Pericardium (tissue), 1 donor: Measurements from ENCODE around the gene RNF220.

DNA sequence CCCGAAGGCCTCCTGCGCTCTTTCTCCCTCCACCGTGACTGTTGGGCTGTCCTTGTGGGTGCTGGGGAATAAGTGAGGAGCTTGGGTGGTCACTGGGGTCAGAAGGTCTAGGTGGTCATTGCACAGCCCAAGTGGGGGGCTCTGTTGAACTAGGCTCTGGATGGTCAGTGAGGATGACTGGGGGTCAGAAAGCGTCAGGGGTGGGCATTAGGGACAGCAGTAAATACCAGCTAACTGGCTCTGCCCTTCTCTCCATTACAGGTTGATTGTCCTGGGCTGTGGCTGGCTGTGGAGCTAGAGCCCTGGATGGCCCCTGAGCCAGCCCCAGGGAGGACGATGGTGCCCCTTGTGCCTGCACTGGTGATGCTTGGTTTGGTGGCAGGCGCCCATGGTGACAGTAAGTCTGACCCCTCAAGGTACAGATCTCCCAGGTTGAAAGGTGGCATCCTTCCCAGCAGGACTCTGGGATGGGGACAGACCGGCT, 14.1 kb downstream of the PTPRF start:
- RRBS, result no CpG with 5 or more reads among the region's 7 CpGs

DNA sequence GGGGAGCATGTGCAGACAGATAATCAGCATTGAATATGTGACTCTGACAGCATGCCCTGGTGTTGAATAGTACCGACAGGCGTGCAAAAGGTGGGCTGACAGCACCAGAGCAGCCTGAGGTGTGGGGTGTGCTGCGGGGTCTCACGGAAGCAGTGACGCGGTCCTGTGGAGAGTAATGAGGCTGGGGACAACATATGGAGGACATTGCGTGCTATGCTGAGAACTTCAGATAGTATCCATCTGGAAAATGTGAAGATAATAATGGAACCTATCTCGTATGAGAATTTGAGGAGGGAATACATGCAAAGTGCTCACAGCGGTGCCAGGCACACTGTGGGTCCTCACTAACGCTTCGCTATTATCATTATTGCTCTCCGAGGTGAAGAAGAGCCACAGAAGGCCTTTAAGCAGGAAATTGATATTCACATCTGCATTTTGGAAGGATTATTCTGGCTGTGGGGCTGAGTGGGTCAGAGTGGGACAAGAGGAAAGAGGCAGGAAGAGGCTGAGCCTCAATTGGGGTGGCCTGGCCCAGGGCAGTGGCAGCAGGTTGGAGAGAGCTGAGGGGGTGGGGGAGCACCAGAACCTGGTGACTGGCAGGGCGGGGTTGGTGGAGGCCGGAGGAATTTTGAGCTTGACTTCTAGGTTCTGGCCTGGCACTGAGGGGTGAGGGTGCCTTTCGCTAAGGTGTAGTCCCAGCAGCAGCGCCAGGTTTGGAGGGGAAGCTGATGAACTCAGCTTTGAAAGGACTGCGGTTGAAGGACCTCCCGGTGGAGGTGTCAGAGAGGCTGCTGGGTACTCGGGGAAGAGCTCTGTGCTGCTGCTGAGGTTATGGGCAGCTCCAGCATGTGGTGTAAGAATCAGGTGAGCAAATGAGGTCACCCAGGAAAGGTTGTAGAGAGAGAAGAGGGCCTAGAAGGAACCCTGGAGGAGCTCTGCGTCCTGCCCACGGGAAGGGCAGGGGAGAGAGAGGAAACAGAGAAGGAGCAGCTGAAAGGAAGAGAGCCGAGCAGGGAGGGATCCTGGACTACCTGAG, 33.7 kb upstream of the KDM4A start:
- RRBS, result no CpG with 5 or more reads among the region's 22 CpGs

- RRBS, result no CpG with 5 or more reads among the region's 35 CpGs
Measured at GRCh38 chr1:43621846-43623053, 27.7 kb upstream of the KDM4A start.

- RRBS, result no CpG with 5 or more reads among the region's 6 CpGs
Measured at GRCh38 chr1:43821711-43822491, 111.7 kb upstream of the ARTN start.

GRCh38 chr1:43975090-43975711, 441 bp downstream of the ATP6V0B start:
- RRBS, result 1% methylated on average over 17 of the region's 50 CpGs

- RRBS, result 3% methylated on average over 3 of the region's 15 CpGs
Measured at GRCh38 chr1:43992035-43992353, 595 bp downstream of the CCDC24 start.

- RRBS, result no CpG with 5 or more reads among the region's 10 CpGs
Measured at GRCh38 chr1:43993642-43994251, 2.3 kb downstream of the CCDC24 start.

GRCh38 chr1:44035679-44036277, 4.5 kb upstream of the SLC6A9 start:
- RRBS, result no CpG with 5 or more reads among the region's 8 CpGs

GRCh38 chr1:44223719-44224072, 10.4 kb downstream of the DMAP1 start:
- RRBS, result no CpG with 5 or more reads among the region's 5 CpGs

DNA sequence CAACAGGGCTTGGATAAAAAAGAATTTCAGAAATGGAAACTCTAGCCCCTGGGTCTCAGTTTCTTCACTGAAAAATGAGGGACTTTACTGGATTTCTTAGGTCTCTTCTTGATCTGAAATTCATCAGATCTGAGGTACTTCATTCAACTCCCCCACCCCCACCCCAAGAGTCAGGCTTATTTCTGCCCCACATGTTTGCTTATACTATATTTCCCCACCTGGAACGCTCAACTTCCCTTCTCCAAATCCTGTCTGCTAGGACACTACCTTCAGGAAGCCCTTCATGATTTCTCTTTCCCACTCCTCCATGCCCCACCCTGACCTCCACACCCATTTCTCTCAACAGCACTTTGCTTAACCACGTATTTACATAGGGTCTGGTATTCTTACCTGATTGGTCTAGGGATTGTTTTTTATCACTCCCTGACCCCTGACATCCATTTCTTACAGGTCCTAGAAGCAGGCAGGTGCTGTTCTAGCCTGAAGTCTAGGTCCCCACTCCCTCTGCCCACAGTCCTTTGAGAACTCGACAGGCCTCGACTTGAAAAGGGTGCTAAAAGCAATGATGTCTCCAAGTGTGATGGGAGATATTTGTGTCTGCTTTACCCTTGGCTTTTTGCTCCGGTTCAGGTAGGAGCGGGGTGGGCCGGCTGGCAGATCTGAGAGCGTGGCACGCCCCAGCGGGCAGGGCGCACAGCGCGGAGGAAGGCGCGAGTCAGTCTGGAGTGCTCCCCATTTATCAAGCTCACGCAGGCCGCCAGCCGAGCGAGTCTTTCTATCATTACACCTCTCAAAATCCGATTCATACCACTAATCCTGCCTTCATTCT, 47.5 kb downstream of the DMAP1 start:
- RRBS, result no CpG with 5 or more reads among the region's 20 CpGs

DNA sequence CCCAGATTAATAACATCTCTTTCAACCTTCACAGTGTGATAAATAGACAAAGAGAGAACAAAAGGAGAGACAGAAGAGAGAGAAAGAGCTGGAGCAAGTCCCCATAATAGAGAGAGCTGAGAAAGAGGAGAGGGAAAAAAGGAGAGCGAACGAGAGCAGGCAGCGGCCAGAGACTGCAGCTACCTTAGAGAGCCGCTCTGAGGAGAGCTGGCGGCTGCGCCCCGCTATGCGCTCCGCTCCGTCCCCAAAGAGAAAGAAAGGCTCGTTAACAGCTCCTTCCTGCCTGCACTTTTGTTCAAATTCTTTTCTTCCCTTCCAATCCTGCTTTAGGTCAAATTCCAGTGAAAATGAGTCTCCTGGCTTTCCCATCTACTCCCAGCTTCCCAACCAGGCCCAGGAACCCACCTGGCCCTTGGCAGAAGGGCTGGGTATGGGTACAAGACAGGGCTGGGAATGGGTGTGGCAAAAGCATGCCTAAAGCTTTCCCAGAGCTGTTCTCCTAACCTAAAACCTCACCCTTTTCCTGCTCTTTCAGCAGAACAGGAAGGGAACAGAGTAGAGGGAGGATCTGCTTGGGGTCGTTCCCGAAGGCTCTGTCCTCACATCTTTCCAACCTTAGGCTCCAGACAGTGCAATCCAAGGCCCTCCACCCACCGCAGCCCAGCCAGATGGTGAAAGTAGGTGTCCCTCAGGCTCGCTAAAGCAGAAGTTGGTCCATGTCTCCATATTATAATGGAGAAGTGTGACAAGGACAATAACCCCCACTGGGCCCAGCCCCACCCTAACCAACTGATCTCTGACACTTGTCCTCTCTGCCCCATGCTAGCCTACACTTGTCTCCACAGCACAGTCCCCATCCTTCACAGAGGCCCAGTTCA, 48.4 kb downstream of the DMAP1 start:
- RRBS, result no CpG with 5 or more reads among the region's 15 CpGs

GRCh38 chr1:44404806-44406019, at the start of gene RNF220:
Gene RNF220 (plus strand): TSS chr1:44405255.
- RRBS, result 5% methylated on average over 2 of the region's 70 CpGs

DNA sequence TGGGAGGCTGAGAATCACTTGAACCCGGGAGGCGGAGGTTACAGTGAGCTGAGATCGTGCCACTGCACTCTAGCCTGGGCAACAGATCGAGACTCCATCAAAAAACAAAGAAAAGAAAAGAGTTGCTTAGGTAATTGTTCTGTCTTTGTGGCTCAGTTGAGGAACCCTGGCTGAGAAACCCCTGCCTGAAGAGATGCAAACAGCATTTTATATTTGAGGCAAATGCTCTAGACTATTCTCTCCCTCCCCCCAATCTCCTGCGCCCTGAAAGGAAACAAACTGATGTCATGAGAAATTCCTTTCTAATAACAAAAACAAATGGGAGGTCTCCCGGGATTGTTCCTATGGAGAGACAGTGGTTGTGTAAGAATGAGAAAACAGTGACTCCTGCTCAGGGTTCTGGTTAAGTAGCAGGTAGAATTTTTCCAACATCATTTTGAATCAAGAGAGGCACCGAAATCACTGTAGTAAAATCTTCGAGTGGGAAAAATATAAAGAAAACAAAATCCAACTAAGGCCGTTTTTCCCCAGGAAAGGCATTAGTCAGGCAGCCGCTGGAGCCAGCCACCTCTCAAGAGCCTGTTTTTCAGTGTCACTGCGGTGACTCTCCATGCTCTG, 80.1 kb downstream of the RNF220 start:
- RRBS, result no CpG with 5 or more reads among the region's 11 CpGs

GRCh38 chr1:44542652-44542882, 131.7 kb downstream of the TMEM53 start:
- RRBS, result no CpG with 5 or more reads among the region's 3 CpGs

GRCh38 chr1:44684461-44684953, 10.0 kb downstream of the ARMH1 start:
- RRBS, result no CpG with 5 or more reads among the region's 3 CpGs

DNA sequence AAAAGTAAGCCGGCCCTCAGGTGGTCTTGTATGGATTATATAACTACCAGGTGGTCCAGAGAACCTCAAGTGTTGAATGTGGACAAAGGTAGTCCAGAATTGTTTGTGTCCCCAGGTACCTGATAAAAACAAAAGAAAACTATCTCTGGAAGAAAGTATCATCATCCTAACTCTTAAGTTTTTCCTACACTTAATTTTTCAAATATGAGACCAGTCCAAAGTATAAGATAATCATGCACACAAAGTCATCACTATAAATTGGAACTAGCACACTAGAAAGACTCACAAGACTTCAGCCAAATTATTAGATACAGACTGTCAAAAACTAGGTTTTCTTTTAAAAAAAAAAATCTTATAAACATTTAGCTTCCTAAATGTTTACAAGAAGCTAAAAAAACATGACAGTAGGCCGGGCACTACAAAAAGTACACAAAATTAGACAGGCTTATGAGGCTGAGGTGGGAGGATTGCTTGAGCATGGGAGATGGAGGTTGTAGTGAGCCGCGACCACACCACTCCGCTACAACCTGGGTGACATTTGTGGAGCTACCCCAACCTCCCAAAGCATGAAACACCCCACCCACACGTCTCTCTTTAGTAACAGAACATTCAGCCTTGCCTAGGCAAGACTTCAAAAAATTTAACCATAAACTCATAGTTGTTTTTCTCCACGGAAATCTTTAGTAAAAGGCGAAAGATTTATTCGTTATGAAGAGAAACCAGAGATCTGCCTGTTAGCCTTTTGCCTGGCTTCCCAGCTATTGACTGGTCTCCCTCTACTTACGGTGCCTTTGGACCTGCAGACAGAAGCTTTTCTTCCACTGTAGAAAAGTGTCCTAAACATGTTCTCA, 18.2 kb upstream of the KIF2C start:
- RRBS, result no CpG with 5 or more reads among the region's 10 CpGs

DNA sequence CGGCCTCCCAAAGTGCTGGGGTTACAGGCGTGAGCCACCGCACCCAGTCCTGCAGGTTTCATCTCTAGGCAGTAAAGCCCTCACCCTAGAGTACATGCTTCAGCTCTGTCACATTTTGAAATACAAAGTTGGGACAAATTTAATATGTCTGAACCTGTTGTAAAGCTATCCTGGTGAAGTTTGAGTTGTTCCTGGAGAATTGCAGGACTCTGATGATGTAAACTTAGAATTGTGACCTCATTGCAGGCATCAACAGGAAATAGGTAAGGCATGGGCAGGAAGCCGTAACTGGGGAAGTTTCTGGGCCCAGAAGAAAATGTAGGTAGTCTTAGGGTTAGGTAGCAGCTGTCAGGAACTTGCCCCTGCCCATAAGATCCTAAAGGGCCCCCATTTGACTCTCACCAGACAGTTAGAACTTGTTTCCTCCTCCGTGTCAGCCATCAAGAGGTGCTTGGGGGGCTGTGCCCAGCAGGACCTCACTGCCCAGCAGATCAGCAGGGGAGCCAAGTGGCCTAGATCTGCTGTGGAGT, 6.6 kb downstream of the KIF2C start:
- RRBS, result no CpG with 5 or more reads among the region's 5 CpGs

- RRBS, result no CpG with 5 or more reads among the region's 2 CpGs
Measured at GRCh38 chr1:44778362-44778567, 2.9 kb downstream of the RPS8 start.

DNA sequence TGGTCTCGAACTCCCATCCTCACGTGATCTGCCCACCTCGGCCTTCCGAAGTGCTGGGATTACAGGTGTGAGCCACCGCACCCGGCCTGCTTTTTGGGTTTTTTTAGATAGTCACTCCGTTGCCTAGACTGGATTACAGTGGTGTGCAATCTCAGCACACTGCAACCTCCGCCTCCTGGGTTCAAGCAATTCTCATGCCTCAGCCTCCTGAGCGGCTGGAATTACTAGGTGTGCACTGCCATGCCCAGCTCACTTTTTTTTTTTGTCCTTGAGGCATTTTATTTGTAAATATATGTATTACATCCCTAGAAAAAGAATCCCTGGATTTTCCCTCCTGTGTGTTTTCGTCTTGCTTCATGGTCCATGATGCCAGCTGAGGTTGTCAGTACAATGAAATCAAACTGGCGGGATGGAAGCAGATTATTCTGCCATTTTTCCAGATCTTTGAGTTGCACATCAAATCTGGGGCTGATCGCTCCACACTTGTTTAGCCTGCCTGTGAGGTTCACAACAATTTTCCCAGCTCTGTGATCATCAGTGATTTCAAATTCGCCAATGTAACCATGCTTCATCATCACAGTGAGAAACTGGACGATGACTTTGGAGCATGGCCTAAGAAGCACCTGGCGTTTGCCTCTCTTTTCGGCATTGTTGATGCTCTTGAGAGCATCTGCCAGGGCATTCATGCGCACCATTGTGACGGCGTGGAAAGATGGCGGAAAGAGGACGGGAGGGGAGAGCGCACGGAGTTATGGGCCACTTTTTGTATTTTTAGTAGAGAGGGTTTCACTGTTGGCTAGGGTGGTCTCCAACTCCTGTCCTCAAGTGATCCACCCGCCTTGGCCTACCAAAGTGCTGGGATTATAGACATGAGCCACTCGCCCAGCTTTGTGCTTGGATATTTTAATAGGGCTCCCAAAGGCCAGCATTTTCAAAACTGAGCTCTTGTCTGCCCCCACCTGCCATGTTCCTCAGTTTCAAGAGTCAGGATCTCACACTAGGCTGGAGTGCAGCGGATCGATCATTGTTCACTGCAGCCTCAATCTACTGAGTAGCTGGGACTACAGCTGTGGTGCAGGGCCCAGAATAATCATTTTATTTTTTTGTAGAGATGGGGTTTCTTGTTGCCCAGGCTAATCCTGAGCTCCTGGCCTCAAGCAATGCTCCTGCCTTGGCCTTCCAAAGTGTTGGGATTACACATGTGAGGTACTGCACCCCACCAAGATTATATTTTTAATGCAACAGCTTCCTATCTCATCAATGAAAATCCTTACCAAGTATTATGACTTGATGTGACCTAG, 5.1 kb downstream of the RPS8 start:
- RRBS, result no CpG with 5 or more reads among the region's 27 CpGs